Breast (tissue), 4 donors: ENCODE measurements around a stretch of chr18.

GRCh38 chr18:76490054-76490317 lies 5.1 kb downstream of the ZNF516 start:
- PRO-cap, 3 experiments: no peak in any of the 3 experiments
- RRBS: no CpG with 5 or more reads among the region's 4 CpGs

GRCh38 chr18:76493521-76493815 lies 1.6 kb downstream of the ZNF516 start:
- PRO-cap, 3 experiments: no peak in any of the 3 experiments
- RRBS: no CpG with 5 or more reads among the region's 3 CpGs

GRCh38 chr18:76588377-76589373 lies 93.6 kb upstream of the ZNF516 start:
- PRO-cap, 3 experiments: no peak in any of the 3 experiments
- RRBS: no CpG with 5 or more reads among the region's 26 CpGs

DNA sequence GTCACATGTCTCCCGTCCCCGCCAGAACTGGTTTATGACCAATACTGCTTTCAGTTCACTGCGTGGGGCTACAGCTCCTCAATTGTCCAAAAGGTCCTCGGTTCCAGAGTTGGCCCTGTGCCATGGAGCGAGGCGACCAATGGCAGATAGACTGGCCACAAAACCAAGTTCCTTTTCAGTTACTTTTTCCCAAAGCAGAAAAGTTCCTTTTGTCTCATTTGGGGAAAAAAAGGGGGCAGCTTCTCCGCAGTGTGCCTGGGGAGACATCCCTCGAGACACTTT lies 144.1 kb upstream of the ZNF236 start:
- PRO-cap, 3 experiments: no peak in any of the 3 experiments
- RRBS: no CpG with 5 or more reads among the region's 8 CpGs

GRCh38 chr18:76787212-76787781 lies 35.1 kb upstream of the ZNF236 start:
- PRO-cap, 3 experiments: no peak in any of the 3 experiments
- RRBS: 24% methylated on average over 14 of the region's 38 CpGs

GRCh38 chr18:76820900-76821336 lies 1.4 kb upstream of the ZNF236 start:
- PRO-cap, 3 experiments: no peak in any of the 3 experiments
- RRBS: no CpG with 5 or more reads among the region's 5 CpGs

DNA sequence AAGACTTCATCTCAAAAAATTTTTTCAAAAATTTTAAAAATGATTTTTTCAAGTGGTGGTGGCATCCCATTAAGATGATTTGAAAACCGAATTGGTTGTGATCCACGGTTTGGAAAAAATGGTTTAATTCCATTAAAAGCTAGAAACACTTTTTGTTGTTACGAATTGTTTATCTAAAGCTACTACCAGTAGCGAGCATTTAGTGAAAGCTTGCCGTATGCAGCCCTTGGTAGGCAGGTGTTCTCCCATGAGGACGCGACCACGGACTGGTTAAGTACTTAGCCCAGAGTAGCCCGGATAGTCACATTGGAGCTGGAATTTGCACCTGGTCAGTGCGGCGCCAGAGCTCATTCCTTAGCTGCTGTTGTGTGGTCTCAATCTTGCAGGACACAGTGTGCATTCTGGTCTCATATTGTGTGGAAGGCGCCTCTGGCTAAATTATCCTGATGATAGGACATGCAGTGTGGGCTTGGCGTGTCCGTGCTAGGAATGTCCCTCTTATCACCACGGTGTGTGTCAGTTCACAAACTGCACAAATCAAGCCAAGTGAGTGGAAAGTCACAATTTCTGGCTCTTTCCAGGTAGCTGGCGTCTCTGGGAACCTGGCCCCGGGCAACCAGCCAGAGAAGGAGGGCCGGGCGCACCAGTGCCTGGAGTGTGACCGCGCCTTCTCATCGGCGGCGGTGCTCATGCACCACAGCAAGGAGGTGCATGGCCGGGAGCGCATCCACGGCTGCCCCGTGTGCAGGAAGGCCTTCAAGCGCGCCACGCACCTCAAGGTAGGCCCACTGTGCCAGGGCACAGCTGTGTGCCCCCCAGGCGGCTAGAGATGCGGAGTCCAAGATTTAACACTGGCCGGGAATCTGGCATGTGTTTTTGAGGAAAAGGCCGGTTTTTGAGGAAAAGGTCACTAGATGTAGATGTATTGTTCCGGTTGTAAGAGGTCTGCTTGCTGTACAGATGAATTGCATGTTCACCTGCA lies 133.3 kb downstream of the ZNF236 start:
- PRO-cap, 3 experiments: no peak in any of the 3 experiments
- RRBS: 19% methylated on average over 4 of the region's 36 CpGs

GRCh38 chr18:77025098-77025744 lies 107.4 kb downstream of the MBP start:
- PRO-cap, 3 experiments: no peak in any of the 3 experiments
- RRBS: no CpG with 5 or more reads among the region's 20 CpGs

- PRO-cap, 3 experiments: no peak in any of the 3 experiments
- RRBS: no CpG with 5 or more reads among the region's 12 CpGs
These were observed 78.5 kb downstream of the MBP start for GRCh38 chr18:77054060-77054580.

GRCh38 chr18:77055306-77056262 lies 77.0 kb downstream of the MBP start:
- PRO-cap, 3 experiments: peak in 1 of 3 experiments; most common plus-strand start chr18:77056035 (in 1)
- RRBS: 57% methylated on average over 2 of the region's 14 CpGs

GRCh38 chr18:77064760-77065412 lies 67.7 kb downstream of the MBP start:
- PRO-cap, 3 experiments: no peak in any of the 3 experiments
- RRBS: no CpG with 5 or more reads among the region's 5 CpGs

- PRO-cap, 3 experiments: no peak in any of the 3 experiments
- RRBS: no CpG with 5 or more reads among the region's 13 CpGs
These were observed 28.5 kb downstream of the MBP start for GRCh38 chr18:77103978-77104632.

DNA sequence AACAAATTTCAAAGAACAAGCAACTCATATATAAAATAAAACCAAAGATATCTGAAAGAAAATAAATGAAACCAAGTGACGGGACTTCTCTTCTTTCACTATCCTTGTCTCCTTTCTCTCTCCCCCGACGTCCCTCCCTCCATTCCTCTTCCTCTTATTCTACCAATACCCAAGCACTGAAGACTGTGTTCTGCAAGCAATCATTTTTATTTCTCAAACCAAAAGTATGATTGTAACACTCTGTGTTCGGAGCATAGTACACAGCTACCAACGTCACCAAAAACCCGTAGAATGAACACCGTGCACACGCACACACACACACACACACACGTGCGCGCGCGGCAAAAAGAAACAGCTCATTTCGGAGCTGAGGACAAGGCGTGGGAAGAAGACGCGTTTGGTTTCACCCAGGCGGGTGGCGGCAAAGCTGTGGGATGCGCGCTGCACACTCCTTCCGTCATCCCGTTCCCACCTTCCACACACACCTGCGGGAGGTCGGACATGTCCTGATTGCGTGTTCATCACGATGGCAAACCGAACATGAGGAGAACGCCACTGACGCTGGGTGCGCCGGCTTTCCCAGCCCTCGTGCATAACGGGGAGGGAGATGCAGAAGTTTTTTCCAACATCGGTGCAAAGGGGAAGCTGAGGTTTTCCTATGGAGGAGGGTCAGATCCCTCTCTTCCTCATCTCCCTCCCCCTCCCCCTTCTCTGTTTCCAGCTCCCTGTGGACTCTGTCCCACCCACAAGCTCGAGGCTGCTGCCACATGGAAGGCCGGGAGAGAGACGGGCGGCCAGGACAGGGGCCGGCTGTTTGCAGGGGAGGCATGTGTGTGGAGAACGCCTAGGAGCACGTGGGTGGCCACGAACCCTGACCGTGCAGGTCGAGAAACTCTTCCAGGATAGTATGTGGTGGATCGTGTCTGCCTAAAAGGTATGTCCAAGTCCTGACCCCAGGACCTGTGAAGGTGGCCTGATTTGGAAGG lies 20.4 kb downstream of the MBP start:
- PRO-cap, 3 experiments: peak in 1 of 3 experiments; most common plus-strand start position 768 of the sequence (in 1); most common minus-strand start position 594 of the sequence (in 1)
- RRBS: no CpG with 5 or more reads among the region's 46 CpGs

DNA sequence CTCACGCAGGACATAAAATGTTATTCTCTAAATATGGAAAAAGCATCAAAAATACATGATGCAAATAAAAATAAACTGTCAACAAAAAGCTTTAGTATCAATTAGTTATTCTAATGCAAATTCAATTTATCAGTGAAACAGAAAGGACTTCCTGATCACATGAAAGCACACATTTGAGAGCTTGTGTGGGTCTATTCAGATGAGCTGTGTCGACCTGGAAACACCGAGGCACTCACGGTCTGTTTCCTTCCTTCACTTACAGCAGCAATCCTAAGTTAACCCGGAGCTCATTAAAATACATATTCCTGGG lies 9.3 kb downstream of the MBP start:
- PRO-cap, 3 experiments: no peak in any of the 3 experiments
- RRBS: no CpG with 5 or more reads among the region's 5 CpGs

DNA sequence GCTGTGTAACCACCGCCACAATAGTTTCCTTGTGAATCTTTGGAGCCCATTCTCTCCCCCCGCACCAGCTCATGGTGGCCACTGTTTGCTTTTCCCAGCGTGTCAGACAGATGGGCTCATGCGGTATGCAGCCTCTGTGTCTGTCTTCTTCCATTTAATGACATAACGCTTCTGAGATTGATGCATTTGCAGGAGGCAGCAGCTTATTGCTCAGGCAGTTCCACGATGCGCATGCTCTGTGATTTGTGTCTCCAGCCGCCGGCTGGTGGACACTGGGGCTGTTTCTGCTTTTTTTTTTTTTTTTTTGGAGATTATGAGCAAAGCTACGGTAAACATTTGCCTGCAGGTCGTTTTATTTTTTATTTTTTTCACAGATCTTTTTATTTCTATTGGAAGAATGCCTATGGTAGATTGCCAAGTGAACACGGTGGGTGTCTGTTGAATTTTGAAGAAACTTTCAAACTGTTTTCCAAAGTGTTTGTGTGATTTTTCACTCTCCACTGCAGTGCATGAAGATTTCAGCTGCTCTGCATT lies 117.8 kb downstream of the GALR1 start:
- PRO-cap, 3 experiments: no peak in any of the 3 experiments
- RRBS: no CpG with 5 or more reads among the region's 12 CpGs

GRCh38 chr18:77421133-77422196 lies 171.8 kb downstream of the GALR1 start:
- PRO-cap, 3 experiments: no peak in any of the 3 experiments
- RRBS: no CpG with 5 or more reads among the region's 40 CpGs

DNA sequence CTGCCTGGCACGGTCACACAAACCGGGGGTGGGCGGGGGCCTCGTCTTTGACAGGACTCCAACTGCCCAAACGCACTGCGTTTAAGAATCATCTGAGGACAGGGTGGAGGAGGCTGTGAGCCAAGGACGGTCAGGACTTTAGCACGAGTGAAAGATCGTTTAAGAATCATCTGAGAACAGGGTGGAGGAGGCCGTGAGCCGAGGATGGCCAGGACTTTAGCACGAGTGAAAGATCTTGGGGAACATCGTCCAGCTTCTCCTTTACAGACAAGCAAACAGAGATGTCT lies 245.2 kb upstream of the SALL3 start:
- PRO-cap, 3 experiments: no peak in any of the 3 experiments
- RRBS: 82% methylated on average over 2 of the region's 13 CpGs

DNA sequence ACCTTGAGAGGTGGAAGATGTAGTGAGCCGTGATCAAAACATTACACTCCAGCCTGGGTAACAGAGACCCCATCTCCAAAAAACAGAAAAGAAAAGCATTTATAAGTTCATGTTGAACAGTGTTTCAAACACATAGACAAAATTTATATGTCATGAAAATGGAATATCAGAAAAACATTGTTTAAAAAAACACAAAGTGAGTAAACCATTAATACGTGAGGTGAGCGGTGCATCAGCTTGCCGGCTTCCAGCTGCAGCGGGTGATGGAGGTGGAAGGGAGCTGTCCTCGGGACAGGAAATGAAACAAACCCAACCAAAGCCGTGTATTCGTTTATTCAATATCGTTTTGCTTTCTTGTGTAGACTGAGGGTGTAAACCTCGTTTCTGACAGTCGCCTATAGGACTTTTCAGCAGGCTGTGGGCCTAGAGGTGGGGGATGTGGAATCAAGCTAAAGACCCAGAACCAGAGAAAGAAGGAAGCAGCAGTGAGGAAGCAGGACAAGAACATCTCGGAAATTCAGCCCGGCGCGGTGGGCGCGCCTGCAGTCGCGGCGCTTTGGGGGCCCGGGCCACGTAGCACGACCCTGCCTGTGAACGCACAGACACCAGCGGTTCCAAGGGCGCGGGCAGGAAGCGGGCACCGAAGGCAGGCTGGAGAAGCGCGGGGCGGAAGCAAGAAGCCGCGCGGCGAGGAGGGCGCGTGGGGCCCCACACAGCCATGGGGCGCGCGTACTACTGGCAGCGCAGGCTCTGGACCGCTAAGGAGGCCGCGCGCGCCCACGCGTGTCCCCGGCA lies 868 bp upstream of the ATP9B start:
- PRO-cap, 3 experiments: peak in 1 of 3 experiments; most common plus-strand start position 466 of the sequence (in 1); most common minus-strand start position 261 of the sequence (in 1)
- RRBS: 10% methylated on average over 10 of the region's 50 CpGs

DNA sequence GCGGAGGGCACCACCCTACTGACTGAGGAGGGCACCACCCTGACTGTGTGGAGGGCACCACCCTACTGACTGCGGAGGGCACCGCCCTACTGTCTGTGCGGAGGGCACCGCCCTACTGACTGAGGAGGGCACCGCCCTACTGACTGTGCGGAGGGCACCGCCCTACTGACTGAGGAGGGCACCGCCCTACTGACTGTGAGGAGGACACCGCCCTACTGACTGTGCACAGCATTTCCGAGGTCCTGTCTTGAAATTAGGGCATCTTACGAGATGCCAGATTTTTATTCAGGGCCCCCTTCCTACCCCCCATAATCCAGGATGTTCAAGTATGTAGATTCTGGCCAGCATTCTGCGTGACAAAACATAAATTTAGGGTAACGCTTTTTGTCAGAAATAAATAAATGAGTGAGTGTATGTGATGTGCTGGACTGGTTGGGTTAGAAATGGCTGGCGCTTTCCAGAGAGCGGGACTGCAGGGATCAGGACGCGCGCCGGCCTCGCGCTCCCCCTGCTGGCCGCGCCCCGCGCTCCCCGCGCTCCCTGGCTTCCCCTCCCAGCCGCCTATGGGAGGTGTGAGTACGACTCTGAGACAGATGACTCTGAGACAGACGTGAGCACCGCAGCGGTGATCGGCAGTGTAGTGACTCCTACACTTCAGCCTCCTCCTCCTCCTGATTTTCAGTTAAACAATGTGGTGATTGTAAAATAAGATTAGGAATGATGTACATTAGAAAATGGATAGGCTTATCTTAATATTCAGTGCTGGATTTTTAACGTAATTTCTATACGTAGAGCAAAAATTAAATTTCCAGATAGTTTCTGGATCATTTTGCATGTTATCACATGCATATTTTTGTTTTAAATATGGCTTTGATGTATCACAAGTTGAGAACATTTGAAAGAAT lies 149.3 kb upstream of the NFATC1 start:
- PRO-cap, 3 experiments: no peak in any of the 3 experiments
- RRBS: no CpG with 5 or more reads among the region's 36 CpGs

DNA sequence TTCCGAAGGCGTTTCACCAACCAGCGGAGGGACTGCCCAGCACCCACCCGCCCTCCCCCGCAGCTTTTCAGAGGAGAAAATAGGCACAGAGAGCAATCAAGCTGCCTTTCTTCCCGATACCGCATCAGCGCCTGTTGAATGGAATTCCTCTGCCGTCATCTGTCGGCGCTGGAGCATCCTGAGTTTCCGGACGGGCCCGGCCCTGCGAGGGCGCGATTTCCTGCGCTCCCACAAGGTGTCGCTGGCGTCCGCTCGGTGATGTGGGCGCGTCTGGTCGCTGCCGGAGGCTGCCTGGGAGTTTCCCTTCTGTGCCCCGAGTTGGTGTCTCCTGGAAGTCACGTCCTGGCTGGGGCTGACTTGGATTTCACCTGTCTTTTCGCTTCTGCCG lies 16.8 kb upstream of the NFATC1 start:
- PRO-cap, 3 experiments: no peak in any of the 3 experiments
- RRBS: 5% methylated on average over 11 of the region's 30 CpGs